Progenitor cell of endocrine pancreas (in vitro differentiated cells): ENCODE measurements around a stretch of chr7.

DNA sequence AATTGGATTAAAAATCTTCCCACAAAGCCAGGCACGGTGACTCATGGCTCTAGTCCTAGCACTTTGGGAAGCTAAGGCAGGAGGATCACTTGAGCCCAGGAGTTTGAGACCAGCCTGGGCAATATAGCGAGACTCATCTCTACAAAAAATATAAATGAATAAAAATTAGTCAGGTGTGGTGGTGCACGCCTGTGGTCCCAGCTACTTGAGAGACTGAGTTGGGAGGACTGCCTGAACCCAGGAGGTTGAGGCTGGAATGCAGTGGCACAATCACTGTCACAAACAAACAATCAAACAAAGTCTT is 79.0 kb downstream of the METTL2B start:
- PRO-cap: no peak

GRCh38 chr7:128638537-128640045 is 33.0 kb upstream of the GARIN1A start:
- PRO-cap: no peak

DNA sequence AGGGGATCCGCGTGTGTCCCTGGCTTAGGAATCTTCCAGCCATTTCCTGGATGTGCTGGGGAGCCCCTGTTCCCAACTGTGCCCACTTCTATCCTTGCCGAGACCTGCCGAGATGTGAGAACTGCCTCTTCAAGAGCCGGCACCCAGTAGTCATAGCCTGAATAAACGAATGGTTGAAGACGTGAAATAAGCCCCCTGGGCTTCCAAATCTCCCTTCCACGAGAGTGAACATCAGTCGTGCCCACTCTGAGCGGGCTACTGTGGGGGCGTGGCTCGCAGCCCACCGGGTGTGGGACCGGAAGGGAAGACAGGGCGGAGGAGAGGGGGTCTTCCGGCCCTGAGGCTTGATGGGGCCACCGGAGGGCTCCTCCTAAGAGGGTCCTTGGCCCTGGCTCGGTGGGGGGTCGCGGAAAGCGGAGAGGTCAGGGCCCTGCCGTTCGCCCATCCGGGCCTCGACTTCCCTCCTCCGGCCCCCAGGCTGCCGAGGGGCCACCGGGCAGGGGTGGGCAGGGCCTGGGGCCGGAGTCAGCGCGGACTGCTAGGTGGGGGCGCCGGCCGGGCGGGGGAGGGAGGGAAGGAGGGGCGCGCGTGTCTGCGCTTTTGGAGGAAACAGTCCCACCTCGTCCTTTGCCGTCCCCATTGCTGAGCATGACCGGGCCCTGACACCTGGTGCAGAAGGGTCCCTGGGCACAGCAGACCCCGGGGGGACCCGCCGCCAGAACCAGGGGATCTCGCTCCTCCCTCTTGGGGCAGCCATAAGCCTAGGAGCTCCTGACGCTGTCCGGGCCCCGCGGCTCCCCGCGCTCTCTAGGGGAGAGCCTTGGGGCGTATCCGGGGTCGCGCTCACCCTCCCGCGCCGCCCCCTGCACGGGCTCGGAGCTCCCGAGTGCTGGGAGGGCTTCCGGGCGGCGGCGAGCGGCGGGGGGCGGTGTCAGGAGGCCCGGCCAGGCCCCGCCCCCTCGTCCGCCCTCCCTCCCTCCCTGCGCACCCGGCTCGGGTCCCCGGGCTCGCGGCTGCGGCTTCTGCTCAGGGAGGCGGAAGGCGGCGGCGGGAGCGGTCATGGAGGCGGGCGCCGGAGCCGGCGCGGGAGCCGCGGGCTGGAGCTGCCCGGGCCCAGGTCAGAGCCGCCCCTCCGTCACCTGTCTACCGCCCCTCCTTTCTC is 952 bp upstream of the CCDC136 start:
- PRO-cap: bidirectional peak, plus-strand start at position 348 of the sequence, minus-strand start at position 257 of the sequence; bidirectional peak, plus-strand start at position 1,029 of the sequence, minus-strand start at position 874 of the sequence

DNA sequence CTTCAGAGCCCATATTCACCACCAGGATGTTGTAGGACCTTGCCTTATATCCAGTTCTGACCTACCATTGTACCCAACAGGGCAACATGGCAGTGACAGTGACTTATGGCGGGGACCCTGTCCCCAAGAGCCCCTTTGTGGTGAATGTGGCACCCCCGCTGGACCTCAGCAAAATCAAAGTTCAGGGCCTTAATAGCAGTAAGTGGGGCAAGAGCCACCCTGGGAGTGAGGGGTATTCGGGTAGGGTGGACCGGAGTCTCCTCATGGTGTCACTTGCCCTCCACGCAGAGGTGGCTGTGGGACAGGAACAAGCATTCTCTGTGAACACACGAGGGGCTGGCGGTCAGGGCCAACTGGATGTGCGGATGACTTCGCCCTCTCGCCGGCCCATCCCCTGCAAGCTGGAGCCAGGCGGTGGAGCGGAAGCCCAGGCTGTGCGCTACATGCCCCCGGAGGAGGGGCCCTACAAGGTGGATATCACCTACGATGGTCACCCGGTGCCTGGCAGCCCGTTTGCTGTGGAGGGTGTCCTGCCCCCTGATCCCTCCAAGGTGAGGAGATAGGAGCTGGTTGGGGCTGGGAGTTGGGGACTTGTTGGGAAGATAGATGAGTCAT is 13.6 kb downstream of the FLNC start:
- PRO-cap: no peak

DNA sequence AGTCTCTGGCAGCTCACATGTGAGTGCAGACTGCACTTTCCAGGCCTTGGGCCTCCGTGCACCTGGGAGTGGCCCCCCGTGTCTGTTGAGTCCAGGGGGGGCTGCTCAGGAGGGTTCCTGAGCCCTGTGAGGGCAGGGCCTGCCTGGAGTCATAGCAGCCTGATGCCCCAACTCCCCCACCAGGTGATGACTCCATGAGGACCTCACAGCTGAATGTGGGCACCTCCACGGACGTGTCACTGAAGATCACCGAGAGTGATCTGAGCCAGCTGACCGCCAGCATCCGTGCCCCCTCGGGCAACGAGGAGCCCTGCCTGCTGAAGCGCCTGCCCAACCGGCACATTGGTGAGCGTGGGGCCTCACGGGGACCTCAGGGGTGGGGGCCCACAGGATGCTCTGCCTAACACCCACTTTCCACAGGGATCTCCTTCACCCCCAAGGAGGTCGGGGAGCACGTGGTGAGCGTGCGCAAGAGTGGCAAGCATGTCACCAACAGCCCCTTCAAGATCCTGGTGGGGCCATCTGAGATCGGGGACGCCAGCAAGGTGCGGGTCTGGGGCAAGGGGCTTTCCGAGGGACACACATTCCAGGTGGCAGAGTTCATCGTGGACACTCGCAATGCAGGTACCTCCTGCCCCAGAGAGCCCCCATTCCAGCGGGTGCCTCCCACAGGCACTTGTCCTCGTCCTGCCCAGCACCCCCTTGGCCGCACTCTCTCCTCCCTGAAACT is 10.1 kb upstream of the ATP6V1F start:
- PRO-cap: no peak

DNA sequence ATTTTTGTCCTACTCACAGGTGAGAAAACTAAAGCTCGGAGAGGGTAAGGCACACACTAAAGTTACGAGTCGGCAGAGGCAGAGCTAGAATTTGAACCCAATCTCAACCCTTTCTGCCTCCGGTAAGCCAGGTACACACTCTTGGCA is 603 bp downstream of the ATP6V1F start:
- PRO-cap: no peak

GRCh38 chr7:128891072-128891582 is 19.4 kb downstream of the KCP start:
- PRO-cap: no peak

- PRO-cap: no peak
Measured at GRCh38 chr7:128916055-128916685, 5.7 kb upstream of the KCP start.

GRCh38 chr7:128933566-128933973 is 4.2 kb upstream of the IRF5 start:
- PRO-cap: no peak

- PRO-cap: no peak
Measured at GRCh38 chr7:128940444-128941395, 3.0 kb downstream of the IRF5 start.

DNA sequence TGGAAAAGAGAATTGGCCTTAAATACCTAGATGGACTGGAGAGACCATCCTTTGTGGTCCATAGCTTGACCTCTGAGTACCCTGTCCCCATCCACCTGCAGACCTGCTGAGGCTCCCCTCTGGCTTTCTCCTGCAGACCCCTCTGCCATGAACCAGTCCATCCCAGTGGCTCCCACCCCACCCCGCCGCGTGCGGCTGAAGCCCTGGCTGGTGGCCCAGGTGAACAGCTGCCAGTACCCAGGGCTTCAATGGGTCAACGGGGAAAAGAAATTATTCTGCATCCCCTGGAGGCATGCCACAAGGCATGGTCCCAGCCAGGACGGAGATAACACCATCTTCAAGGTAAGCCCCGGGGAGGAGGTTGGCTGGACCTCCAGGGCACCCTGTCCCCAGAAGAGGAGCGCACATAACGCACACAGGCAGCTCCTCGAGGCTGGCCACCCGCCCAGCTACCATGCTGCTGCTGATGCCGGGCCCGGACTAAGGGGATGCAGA is 4.3 kb downstream of the IRF5 start:
- PRO-cap: no peak

GRCh38 chr7:129054040-129054360 is 911 bp downstream of the TNPO3 start:
- PRO-cap: no peak

- PRO-cap: bidirectional peak, plus-strand start at chr7:129368102, minus-strand start at chr7:129367910
Measured at GRCh38 chr7:129367574-129368659, 66.3 kb upstream of the STRIP2 start.

DNA sequence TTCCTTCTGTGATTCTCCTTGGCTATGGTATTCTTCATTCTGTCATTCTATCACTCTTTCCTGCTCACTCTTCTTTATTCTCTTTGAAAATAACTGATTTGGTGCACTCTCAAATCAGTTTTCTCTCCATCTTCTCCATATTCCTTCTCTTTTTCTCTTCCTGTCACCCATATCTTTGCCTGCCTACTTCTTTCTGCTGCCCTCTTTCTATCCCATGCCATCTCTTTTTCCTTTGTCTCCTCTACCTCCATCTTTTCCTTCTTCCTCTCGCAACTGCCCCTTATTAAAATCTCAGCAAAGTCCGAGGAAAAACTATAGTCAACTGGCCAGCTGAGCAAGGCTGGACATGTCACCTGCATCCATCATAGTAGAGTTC is 6.0 kb downstream of the STRIP2 start:
- PRO-cap: no peak

- PRO-cap: no peak
Measured at GRCh38 chr7:129443580-129444173, 9.4 kb downstream of the STRIP2 start.

GRCh38 chr7:129780286-129780742 is 168.8 kb downstream of the NRF1 start:
- PRO-cap: bidirectional peak, plus-strand start at chr7:129780383, minus-strand start at chr7:129780229; bidirectional peak, plus-strand start at chr7:129780662, minus-strand start at chr7:129780552

DNA sequence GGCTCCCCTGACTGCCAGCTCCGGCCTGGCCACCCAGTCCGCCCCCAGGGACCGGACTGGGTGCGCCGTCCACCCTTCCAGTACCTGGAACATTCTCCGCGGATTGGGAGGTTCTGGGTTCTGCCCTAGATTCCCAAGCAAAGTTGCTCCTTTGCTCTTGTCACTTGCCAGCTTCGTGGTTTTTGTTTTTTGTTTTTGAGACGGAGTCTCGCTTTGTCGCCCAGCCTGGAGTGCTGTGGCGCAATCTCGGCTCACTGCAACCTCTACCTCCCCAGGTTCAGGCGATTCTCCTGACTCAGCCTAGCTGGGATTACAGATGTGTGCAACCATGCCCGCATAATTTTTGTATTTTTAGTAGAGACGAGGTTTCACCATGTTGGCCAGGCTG is 126.6 kb downstream of the UBE2H start:
- PRO-cap: no peak

- PRO-cap: no peak
Measured at GRCh38 chr7:129970642-129971367, 18.0 kb upstream of the UBE2H start.

DNA sequence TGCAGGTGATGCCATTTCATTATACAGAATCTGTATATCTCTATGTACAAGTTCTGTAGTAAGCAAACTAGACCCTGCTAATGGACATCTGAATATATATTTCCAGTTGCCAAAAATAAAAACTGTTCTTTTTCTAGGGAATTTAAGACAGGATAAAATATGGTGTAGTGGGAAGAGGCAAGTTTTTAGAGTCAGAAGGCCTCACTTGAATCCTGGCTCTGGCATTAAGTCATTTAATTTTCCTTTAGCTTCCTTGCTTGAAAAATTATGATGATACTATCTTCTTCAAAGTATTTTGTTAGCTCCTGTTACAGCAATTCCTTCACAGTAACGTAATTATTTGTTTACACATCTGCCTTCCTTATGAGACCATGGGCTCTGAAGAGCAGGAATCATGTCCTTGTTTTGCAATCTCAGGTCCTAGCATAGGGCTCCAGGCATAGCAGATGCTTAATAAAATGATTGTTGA is 25.3 kb downstream of the KLHDC10 start:
- PRO-cap: no peak

- PRO-cap: no peak
Measured at GRCh38 chr7:130157632-130158438, 47.4 kb downstream of the TMEM209 start.